M059J (cell line): ENCODE measurements around a stretch of chr9.

GRCh38 chr9:71734841-71735186 is 33.5 kb downstream of the CEMIP2 start:
- RAMPAGE, long total RNA: no peak

DNA sequence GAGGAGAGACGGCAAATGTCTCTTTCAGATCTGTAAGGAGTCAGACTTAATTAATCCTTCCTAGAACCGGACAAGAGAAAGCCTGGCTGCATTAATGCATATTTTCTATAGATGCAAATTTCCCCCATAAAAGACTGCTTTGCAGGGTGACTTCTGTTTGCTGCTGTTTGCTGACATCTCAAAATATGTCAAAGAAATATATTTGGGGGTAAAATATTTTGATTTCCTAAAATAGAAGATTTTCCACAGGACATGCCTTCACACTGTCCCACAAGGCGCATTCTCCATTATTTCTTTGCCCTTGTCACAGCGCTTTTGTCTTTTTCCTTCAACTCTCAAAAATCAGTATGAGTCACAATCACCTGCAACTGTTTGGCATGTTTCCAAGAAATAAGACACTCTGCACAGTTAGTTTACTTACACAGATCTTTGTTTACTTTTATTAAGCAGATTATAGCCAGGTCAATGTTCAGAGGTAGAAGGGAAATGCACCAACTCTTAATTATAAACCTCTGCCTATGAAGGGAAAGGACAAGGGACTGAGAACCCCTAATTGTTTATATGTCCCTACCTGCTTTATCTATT is 9.6 kb downstream of the CEMIP2 start:
- RAMPAGE, long total RNA: no peak

- RAMPAGE, long total RNA: no peak
Measured at GRCh38 chr9:71794753-71795001, 26.4 kb upstream of the CEMIP2 start.

- RAMPAGE, long total RNA: no peak
Measured at GRCh38 chr9:71945180-71945433, 33.7 kb downstream of the C9orf85 start.

GRCh38 chr9:72127667-72127891 is 21.7 kb upstream of the GDA start:
- RAMPAGE, long total RNA: no peak

DNA sequence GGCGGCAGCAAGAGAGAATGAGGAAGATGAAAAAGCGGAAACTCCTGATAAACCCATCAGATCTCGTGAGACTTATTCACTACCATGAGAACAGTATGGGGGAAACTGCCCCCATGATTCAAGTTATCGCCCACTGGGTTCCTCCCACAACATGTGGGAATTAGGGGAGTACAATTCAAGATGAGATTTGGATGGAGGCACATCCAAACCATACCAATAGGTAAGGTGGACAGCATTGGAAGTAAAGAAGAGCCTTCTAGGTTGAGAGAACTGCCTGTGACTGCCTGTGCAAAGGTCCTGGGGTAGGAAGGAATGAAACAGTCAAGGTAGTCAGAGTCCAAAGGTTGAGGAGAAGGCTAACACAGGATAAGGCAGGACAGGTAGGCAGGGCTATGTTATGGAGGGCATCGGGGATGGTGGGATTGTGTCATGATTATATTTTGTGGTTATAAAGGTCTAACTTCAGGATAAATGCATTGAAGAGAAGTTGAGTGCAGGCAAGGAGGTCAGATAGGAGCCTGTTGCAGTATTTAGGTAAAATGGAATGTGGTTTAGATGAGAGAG is 6.1 kb downstream of the GDA start:
- RAMPAGE, long total RNA: no peak

DNA sequence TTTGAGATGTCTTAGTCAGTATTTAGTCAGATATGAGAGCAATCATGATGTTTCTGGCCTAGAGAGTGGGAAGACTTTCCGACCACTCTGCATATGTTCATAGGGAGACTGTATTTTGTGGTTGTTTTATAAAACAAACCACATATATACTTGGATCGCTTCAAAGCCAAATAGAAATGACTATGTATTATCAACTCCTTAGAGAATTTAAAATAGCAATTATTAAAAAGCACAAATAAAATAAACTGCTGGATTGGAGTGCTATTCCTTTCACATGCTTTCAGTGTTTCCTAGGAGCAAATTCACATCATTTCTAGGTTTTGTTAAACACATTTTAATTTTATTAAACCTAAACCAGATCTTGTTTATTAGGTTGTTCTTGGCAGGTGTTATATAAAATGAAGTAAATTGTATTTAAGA is 15.6 kb downstream of the ZFAND5 start:
- RAMPAGE, long total RNA: no peak

GRCh38 chr9:72355764-72356629 is 9.0 kb downstream of the ZFAND5 start:
- RAMPAGE, long total RNA: no peak

DNA sequence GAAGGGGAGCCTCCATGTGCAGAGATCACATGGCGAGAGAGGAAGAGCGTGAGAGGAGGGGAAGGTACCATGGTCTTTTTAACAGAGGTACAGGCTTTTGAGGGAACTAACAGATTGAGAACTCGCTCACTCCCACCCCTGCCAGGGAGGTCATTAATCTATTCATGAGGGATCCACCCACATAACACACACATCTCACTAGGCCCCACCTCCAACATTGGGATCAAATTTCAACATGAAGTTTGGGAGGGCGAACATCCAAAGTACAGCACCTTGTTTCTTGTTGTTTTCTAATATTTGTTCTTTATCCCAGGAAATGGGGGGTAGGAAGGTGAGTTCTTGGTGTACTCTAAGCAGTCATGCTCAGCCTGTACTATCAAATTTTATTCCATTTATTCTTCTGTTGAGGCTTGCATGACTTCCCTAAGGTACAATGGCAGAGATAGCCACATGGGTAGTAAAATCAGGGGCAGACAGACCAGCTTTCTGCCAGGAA is 18.6 kb downstream of the TMC1 start:
- RAMPAGE, long total RNA: no peak

GRCh38 chr9:72577066-72578165 is 56.0 kb downstream of the TMC1 start:
- RAMPAGE, long total RNA: no peak

- RAMPAGE, long total RNA: no peak
Measured at GRCh38 chr9:72579225-72579737, 57.9 kb downstream of the TMC1 start.

- RAMPAGE, long total RNA: no peak
Measured at GRCh38 chr9:72911519-72912320, 41.1 kb downstream of the ALDH1A1 start.

DNA sequence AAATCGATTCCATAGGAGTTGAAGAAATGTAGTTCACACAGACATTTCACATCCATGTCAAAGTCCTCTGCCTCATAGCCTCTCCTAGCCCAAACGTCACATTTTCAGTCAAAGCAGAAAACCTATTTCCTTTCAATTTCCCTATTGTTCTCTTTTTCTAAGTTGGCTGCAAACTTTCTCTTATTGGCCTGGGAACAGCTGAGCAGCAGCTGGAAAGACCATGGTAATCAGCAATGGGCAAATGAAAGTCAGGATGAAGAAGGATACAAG is 3.8 kb downstream of the ALDH1A1 start:
- RAMPAGE, long total RNA: no peak

DNA sequence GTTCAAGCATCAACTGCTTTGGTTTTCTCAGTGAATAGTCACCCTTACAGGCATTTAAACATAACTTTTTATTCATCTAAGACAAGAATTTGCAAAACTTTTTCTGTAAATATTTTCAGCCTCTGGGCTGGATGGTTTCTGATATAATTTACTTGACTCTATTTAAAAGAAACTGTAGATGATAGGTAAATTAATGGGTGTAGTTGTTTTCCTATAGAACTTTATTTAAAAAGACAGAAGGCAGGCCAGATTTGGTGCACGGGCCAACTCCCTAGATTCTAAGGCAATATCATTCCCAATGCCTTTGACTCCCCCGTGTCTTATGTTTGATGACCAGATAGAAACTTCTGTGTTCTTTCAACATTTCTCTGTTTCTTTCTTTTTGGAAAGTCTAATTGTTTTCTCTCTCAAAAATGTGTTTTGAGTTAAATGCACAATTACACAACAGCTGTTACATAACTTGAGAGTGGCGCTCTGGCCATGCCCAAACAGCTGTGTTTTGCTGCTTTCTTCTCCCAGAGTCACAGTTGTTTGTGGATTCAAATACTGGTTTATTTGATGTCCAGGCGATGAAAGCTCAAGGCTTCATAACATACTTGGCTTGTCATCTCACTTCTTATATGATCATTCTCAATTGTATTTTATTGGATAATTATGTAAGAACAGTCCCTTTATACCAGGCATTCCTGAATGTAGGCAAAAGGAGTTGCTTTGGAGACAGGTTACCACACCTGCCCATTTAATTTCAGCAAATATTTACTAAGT is 1.6 kb upstream of the ALDH1A1 start:
- RAMPAGE, long total RNA: no peak

DNA sequence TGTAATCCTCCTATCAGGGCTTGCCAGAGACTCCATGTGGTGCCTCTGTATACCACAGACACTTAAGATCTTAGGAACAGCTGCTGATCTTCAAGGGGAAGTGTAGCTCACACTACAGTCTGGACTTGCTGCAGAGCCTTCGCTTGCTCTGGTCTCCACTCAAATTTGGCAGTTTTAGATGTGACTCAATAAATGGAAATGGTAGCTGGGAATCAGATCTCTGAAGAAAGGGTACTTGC is 57.1 kb upstream of the ALDH1A1 start:
- RAMPAGE, long total RNA: no peak

DNA sequence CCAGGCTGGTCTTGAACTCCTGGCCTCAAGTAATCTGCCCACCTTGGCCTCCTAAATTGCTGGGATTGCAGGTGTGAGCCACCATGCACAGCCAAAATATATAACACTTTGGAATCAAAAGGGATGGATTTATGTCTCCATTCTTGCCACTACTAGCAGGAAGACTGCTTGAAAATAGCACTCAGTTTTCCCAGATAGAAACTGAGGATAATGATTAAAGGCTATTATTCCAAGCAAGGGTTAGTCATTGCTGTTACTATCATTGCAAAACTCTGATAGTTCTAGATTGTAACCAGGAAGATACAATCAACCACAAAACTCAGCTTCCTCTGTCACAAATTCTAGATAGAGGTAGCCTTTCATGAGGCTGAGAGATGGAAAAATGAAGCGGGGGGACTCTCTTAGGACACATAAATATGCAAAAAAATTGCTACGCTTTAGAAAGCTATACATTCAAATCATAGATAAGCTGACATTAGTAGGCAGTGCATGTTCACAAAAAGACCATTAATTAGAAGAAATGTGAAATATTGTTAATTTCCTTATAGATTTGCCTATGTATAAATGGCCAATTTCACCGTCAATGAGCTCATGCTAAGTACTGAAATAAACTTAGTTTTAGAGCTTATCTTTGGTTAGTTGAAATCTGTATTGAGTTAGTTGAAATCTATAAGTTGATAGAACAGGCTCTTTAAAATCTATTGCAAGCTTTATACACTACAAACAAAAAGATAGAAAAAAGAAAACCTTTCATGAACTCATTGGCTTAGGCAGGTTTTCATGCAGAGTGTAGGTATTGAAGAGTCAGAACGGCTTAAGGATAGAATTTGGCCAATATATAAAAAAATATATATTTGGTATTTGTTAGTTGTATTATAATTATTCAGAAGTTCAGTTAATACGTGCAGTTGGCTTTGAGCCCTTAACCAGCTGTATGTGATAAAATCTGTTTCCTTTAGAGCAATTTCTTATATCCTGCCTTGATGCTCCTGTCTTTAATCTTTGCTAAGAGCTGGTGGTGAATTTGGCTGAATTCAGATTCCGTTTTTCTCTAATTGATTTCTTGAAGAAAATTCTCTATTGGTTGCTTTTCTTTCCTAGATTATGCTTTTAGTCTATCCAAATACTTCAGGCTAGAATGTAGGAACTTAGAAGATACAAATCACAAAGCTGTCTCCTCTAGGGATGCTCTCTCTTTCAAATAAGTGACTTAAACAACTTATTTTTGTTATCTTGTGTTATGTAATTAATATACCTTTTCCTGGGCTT is 3.4 kb downstream of the ANXA1 start:
- RAMPAGE, long total RNA: no peak

GRCh38 chr9:73156017-73156828 is 4.6 kb downstream of the ANXA1 start:
- RAMPAGE, long total RNA: no peak

- RAMPAGE, long total RNA: no peak
Measured at GRCh38 chr9:73158280-73159172, 6.9 kb downstream of the ANXA1 start.

- RAMPAGE, long total RNA: no peak
Measured at GRCh38 chr9:73160636-73161198, 9.1 kb downstream of the ANXA1 start.

- RAMPAGE, long total RNA: no peak
Measured at GRCh38 chr9:73215227-73215728, 63.6 kb downstream of the ANXA1 start.